ENCODE results near the gene GNA12.

DNA sequence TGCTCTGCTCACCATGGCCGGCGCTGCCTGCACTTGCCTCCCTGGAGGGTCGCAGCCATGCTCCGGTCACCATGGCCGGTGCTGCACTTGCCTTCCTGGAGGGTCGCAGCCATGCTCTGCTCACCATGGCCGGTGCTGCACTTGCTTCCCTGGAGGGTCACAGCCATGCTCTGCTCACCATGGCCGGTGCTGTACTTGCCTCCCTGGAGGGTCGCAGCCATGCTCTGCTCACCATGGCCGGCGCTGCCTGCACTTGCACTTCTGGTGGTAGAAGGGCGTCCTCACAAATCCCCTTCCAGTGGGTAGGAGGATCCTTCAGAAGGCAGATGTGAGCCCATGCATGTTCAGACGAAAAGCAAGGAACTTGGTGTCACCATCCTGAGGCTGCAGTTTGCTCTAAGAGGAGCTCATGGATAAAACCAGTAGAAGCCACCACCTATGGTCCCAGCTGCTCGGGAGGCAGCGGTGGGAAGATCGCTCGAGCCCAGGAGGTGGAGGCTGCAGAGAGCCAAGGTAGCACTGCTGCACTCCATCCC lies 36.0 kb upstream of the TTYH3 start:
- PRO-cap, result no peak

- PRO-cap, result no peak
Measured at GRCh38 chr7:2608920-2609656, 22.7 kb upstream of the TTYH3 start.

DNA sequence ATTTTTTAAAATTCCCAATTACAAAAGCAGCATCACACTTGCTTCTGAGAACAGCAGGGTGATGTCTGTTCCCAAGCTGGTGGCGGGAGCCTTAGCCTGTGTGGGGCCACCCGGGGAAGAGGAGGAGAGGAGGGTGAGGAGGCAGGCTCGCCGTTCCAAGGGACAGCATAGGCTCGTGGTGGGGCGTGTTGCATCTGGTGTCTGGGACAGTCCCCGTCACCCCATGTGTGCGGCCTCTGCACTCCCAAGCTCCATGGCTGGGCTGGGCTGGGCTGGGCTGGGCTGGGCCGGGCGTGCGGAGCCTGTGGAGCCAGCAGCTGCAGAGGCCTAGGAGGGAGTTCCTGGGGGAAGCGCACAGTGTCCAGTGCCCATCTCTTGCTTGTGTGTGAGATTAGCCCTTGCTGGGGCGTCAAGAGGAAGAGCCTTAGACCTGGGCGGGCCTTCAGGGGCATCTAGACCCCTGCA lies 20.9 kb upstream of the TTYH3 start:
- PRO-cap, result no peak

DNA sequence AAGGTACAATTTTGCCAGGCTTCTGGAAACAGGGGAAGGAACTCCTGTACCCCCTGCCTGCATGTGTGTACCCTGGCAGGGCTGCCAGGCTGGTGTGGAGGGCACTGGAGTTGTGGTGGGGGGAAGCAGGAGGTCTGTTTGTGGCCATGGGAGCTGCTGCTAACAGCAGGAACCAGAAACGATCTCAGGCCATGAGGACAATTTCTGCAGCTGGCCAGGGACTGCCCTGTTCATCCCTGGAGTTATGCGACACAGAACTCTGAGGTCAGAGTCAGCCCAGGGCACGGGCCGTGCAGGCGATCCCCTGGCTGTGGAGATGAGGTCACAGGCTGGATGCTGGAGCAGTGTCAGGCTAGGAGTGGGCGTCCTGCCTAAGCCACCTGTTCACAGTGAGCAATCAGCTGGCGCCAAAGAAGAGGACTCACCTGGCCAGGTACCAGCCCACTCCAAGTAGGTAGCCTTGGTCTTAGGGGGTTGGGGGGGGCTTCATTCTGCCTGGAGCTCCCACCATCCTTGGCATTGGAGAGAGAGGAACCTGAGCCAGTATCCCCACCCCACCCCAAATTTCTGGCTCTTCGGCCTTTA lies 2.1 kb upstream of the TTYH3 start:
- PRO-cap, result no peak

GRCh38 chr7:2637101-2637839 lies 5.5 kb downstream of the TTYH3 start:
- PRO-cap, result no peak

DNA sequence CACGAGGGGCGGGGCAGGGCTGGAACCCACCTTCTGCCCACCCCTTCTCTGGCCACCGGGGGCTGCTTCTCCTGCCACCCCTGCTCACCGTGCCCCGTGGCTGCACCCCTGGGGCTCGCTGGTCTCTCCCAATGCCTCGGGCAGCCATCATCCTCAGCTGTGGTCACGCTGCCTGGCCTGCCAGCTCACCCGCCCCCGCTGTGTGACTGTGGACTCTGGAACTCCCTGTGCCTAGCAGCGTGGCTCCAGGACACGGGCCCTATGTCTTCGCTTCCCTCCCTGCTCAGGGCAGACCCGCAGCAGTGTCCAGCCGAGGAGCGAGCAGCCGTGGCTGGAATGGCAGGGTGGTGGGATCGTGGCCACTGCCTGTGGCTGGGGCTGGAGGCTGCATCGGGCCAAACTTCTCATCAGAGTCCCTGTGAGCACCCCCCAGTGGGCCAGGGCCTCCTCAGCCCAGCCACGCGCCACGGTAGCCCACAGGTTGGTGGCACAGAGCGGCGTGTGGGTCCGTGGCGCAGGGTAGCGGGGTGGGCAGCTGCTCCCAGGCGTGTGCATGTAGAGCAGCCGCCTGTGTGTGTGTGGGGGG lies 8.1 kb downstream of the TTYH3 start:
- PRO-cap, result no peak

GRCh38 chr7:2645019-2645719 lies 13.4 kb downstream of the TTYH3 start:
- PRO-cap, result no peak

DNA sequence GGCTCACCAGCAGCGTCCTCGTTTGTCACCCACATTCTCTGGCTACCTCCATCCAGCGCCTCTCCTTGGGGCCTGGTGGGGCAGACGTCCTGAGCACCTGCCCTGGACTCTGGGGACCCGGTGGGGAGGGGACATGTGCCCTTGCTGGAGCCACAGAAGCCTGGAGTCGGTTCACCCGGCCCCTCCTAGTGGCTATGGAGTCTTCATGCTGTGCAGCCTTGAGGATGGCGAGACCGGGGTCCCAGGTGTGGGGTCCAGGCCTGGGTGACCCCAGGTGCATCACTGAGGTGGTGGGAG lies 14.6 kb downstream of the TTYH3 start:
- PRO-cap, result no peak

- PRO-cap, result no peak
Measured at GRCh38 chr7:2646697-2647415, 15.1 kb downstream of the TTYH3 start.

DNA sequence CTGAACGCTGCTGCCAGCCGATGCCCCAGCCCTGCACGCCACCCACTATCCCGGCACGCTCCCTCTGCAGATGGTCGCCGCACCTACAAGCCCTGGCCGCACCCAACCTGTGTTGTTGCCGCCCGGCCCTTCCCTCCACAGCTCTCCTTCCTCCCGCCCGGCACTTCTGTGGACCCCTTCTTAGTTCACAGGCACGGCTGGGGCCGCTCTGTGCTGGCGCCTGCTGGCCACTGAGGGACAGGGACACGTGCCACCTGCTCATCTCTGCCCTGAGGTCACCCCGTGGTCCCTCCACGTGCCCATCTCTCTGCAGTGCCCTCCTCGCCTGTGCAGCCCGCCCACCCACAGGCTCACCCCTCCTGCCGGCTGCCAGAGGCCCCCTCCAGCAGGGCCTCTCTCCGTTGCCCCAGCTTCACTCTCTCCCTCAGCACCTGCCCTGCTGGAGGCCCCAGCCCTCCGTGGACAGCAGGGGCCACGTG lies 26.0 kb upstream of the AMZ1 start:
- PRO-cap, result no peak

DNA sequence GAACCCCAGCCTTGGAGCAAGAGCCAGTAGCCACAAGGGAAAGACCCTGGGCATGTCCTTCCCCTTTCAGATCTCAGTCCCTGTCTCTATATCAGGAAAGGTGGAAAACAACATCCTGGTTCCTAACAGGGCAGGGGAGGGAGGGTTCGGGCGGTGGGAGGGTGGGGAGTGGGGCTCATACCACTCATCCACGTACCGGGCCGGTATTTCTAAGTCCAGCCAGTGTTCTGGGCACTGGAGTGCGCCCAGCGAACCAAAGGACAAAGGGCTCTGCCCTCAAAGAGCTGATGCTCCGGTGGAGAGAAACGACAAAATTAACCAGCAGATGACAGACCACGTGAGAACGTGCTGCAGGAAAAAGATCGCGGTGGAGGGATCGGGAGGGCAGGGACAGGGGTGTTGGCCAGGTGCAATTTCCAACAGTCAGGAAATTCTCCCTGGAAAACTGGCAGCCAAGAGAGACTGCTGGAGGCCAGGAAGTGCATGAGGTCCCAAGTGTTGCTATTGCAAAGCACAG lies 21.5 kb upstream of the AMZ1 start:
- PRO-cap, result no peak

DNA sequence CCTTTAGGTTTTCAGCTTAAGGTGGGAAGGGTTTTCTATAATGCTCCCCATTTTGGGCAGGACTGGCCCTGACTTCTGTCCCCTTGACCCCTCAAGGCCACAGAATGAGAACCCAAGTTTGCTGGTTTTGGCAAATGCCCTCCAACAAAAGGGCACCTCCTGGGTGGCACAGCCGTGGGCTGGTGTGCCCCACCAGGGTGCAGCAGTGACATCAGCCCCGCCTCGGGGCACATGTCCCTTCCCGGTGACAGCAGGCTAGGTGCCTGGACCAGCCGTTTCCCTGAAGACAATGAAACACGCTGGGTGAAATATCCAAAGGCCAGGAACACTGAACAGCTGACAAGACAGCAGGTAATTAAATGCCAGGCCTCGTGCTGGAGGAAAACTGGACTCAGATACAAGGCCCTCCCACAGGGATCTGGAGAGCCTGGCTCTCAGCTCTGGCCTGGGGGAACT lies 11.5 kb upstream of the AMZ1 start:
- PRO-cap, result no peak

DNA sequence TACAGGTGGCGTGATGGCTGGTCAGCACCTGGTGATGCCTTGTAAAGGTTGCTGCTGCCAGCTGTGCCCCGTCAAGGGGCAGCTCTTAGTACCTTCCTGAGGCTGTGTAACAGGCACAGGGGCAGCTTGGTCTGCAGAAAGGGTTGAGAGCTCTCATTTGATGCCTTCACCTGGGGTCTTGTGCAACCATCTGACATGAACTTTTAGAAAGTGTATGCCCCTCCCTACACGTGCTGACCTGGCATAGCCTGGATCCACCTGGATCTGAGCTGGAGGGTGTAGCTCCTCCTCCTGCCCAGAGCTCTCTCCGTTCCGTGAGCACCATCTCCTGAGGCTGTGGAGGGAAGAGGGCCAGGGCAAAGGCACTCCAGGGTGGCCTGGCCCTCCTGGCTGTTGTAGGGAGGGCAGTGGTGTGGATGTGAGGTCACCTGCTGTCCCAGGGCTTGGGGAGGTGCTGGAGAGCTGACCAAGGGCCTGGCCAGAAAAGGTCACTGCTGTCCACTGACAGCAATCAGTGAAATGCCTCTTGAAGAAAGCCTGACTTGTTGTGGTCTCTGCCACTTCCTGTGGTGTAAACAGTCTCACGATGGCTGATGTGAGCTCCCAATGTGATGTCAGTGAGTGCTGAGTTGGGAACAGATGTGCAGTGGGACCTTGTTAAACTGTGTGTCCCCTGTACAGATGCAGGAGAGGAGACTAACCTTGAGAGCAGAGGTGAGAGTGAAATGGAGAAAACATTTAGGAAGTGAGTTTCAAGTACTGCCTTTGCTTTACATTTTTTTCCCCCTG lies 23.0 kb downstream of the AMZ1 start:
- PRO-cap, result no peak

DNA sequence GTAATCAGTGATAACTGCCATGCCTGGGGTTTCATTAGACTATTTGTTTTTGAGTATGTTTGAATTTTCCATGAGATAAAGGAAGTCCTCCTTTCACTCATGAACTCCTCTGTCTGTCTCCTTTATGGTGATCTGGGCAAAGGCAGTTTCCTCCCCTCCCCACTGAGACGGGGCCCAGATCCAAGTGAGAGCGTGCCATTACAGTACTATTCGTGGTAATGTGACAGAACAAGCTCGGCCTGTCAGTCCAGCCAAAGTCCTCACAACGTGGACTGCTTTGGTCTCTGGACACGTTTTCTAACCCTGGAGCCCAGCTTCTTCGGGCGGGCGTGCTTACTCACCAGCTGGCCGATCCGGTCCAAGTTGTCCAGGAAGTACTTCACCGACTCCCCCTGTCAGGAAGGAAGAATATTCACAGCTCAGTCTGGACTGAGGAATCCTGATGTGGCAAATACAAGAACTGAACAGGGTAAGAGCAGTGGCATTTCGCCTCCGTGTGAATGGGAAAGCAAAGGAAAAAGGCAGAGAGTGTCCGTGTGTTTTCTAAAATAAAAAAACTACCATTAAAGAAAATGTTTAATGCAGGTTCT lies 45.2 kb downstream of the AMZ1 start:
- PRO-cap, result no peak

DNA sequence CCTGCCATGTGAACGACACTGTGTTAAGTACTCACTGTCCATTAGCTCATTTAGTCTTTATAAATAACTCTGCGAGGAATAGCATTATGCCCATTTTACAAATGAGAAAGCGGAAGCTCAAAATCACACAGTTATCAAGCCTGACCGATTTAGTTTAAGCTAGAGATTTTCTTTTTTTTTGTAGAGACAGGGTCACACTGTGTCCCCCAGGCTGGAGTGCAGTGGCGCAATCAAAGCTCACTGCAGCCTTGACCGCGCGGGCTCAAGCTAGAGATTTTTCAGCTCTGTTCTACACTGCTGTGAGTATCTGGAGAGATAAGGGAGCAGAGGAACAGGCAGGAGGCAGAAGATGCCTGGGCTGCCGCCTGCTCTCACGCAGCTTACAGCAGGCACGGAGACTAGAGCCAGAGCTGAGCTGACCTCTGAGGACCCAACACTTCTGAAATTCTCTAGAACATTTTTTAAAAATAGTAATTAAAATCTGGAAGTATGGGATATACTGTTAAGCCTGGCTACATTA lies 38.8 kb downstream of the GNA12 start:
- PRO-cap, result no peak

GRCh38 chr7:2807749-2808606 lies 36.1 kb downstream of the GNA12 start:
- PRO-cap, result no peak

DNA sequence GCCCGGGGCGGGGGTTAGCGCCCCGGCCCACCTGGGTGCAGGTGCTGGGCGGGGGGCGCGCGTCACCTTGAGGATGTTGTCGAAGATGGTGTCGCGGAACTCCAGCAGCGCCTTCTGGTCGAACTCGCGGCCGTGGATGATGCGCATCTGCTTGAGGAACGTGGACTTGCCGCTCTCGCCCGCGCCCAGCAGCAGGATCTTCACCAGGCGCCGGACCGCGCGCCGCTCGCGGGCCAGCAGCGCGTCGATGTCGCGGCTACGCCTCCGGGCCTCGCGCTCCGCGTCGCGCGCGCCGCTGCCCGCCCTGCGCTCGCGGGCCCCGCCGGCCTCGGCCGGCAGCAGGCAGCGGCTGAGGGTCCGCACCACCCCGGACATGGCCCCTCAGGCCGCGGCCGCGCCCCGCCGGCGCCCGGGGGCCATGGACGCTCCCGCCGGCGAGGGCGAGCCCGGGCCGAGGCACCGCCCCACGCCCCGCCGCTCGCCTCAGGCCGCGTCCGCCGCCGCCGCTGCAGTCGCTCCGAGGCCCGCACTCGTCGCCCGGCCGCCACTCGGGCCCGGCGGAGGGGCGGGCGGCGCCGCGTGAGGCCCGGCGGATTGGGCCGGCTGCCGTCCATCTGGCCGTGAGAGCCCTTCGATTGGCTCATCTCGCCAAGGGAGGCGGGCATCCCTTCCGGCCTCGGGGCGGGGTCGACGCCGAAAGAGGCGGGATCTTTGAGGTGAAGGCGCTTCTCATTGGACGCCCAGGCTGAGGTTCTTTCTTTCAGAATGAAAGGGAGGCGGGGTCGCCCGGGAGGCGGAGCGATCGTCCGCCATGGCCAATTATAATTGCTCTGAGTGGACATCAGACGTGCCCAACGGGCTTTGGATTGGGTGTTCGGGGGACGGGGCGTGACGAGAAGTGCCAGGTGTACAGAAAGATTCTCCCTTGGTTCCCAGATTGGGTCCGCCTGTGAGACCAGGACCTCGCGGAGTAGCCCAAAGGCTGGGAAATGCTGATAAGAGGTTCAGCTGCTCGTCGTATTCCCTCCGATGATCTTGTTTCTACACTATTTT lies at the start of gene GNA12:
GNA12 (minus strand) TSS at position 522 of the 1,053 bp plus-strand sequence.
- PRO-cap, result bidirectional peak, plus-strand start at position 873 of the sequence, minus-strand start at position 485 of the sequence

DNA sequence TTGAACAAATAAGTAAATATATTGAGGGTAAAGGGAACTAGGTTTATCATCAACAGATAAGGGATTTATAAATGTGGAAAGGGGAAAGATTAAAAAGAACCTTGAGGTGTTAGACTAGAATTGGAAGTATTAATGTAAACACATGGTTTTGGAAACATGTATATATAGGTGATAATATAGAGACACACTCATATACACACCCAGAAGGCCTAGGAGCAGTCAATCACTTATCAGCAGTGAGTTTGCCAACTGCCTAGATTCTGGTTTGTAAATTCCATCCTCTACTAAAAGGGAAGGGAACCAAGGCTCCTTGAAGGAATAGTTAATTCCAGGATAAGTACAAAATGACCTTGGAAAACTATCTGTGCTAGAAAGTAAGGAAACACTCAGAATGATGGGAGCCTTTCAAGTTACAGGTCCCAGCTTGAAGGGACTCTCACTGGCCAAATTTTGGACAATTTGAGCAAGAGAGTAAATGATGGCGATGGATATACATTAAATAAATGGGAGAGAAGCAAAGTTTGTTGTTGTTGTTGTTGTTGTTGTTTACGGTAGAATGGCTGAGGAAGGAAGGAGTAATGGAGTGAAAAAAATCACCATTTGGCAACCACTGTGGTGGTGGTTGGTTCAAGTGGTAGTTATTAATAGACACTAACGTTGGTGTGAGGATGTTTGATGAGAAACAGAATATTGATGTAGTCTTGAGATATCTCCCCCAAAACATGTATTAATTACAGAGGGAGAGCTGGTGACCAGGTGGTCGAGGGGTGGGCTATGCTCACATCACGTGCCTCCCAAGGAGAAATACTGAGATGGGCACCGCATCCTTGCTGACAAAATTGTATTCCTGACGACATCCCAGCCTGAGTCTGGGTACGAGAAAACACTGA lies 228.2 kb downstream of the SDK1 start:
- PRO-cap, result no peak

DNA sequence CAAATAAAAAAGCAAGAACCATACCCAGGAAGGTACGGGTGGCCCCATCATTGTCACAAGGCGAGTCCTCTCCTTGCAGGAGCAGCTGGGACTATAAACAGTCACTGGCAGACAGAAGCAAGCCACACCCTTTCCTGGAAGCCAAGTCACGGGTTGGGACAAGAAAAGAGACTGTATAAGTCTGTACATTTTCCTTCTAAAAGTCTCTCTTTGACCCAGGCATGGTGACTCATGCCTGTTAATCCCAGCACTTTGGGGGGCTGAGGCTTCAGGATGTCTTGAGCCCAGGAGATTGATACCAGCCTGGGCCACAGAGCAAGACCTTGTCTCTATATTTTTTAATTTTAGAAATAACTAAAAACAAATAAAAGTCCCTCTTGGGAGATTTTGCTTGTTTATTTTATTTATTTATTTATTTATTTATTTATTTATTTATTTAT lies 61.6 kb upstream of the FOXK1 start:
- PRO-cap, result no peak

DNA sequence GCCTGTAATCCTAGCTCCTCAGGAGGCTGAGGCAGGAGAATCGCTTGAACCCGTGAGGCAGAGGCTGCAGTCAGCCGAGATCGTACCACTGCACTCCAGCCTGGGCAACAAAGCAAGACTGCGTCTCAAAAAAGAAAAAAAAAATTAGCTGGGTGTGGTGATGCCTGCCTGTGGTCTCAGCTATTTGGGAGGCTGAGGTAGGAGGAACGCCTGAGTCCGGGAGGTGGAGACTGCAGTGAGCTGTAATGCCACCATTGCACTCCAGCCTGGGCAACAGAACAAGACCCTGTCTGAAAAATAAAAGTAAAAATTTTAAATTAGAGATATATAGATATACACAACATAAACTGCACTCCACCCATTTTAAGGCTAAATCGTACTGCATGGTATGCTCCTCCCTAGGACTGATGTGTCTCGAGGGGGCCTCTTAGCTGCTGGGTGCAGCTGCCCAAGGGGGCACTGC lies 41.0 kb upstream of the FOXK1 start:
- PRO-cap, result no peak